Paraaortic lymph node (tissue), 1 donor: ENCODE measurements around a stretch of chr9.

- PRO-cap, result no peak
Measured at GRCh38 chr9:2299123-2299600, 284.0 kb downstream of the SMARCA2 start.

GRCh38 chr9:2634061-2634521 is 12.5 kb downstream of the VLDLR start:
- PRO-cap, result no peak

DNA sequence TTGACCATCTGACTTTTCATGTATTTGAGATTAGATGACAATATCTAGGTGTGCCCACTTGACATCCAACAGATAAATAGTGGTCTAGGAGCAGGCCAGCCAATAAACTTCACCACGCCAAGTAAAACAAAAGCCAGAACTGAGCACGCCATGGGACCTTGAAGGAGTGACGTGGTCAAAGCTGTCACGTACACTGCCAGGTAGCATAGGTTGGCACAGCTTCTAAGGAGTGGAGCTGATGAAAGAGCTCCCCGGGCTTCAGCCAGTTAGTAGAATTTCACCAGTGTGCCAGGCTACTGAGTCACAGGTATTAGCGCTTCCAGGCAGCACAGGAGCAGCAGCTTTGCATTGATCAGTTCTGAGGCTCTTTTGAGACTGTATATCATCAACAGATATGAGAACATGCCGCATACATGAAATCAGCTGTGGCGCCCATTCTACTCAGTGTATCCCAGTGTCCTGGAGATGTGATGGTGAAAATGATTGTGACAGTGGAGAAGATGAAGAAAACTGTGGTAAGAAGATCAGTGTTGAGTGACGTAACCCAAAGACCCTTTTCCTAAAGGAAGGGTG is 19.5 kb downstream of the VLDLR start:
- PRO-cap, result no peak

GRCh38 chr9:3459788-3460399 is 65.9 kb downstream of the RFX3 start:
- PRO-cap, result no peak

GRCh38 chr9:3789508-3789825 is 263.7 kb upstream of the RFX3 start:
- PRO-cap, result no peak

DNA sequence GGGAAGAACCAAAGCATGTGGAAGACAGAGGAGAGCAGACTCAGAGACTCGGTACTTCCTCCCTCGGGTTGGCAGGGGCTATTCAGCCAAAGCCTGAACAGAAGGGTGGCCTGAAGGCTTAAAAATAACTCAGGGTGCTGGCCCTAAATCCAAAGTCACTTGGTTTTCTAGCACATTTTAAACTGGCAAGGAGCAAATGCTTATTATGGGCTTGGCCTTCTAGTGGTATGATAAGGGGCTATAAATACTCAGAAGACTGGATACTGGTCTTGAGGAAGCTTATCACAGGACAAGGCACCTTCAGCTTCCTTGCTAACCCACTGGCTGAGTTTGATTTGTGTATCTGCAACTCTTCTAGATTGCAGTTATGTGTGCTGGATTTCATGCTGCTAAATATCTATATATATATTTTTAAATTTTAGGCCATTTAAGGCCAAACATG is 206.5 kb downstream of the GLIS3 start:
- PRO-cap, result no peak

GRCh38 chr9:4145347-4145941 is 154.4 kb downstream of the GLIS3 start:
- PRO-cap, result no peak

GRCh38 chr9:4155075-4155899 is 144.6 kb downstream of the GLIS3 start:
- PRO-cap, result no peak

DNA sequence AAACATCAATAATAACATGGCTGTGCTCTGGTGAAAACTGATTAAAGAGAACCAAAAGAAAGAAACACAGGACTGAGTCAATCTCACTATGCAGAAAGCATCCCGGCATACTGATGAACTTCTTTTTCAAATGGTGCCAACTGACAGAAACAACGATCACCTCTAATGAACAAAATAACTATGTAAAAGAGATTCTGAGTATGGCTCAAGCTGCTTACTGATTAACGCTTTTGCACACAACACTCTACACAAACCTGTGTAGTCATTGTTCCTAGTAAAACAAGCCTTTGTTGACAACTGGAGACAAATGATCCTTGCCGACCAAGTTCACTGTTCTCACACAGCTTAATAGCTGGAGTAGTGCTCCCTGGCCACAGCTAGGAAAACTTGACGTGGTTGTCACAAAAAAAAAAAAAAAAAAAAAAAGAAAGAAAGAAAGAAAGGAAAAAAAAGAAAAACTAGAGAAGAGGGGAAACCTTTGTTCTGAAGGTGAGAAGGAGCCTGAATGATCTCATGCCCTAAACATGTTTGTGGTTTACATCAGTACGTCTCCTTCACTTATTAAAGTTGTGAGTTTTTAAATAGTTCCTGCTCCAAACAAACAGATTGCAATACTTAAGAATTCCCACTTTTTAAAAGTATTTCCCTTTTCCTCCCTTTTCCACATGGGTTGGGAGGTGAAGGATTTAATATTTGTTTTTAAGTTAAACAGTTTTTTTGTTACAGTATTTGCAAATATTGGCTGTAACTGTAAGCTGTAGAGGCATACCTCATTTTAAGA is 63.9 kb downstream of the GLIS3 start:
- PRO-cap, result no peak

DNA sequence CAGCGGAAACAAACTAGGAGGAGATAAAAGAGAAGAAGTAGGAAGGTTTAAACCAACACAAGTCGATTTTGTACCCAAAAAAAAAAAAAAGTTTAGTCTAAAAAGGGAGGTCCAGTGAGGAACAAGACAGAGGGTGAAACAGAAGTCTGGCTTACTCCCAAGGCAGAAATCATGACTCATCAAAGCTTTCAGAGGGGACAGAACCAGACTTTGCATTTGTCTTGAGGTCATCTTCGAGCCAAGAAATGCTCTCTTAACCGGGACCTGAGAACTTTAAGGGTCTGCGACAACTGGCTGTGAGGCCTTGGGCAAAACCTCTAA is 2.9 kb downstream of the GLIS3 start:
- PRO-cap, result unidirectional peak, plus-strand start at position 182 of the sequence

DNA sequence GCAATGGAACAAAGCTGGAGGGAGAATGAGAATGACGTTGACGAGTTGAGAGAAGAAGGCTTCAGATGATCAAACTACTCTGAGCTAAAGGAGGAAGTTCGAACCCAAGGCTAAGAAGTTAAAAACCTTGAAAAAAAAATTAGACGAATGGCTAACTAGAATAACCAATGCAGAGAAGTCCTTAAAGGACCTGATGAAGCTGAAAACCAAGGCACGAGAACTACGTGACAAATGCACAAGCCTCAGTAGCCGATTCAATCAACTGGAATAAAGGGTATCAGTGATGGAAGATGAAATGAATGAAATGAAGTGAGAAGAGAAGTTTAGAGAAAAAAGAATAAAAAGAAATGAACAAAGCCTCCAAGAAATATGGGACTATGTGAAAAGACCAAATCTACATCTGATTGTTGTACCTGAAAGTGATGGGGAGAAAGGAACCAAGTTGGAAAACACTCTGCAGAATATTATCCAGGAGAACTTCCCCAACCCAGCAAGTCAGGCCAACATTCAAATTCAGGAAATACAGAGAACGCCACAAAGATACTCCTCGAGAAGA is 42.0 kb downstream of the SLC1A1 start:
- PRO-cap, result no peak

- PRO-cap, result no peak
Measured at GRCh38 chr9:4553659-4554088, 63.4 kb downstream of the SLC1A1 start.

DNA sequence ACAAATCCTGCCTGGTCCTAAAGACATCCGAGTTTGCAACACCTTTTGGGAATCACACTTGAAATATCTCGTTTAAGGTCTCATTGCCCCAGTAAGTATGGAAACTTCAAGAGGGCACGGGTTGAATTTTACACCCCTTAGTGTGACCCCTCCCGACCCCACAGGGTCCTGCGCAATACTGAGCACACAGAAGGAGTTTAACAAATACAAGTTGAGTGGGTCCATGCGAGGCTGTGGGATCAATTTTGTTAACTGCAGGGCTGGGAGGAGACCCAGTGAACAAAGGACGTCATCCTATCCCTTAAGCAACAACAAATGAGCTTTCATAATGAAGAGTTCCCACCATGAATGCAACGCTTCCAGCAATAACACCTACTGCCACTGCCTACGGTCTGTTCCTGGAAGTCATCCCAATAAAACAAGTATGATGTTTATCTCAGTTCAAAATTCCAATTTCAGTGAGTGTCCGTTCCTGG is 66.0 kb upstream of the PLPP6 start:
- PRO-cap, result no peak

GRCh38 chr9:4606068-4606445 is 56.0 kb upstream of the PLPP6 start:
- PRO-cap, result no peak

DNA sequence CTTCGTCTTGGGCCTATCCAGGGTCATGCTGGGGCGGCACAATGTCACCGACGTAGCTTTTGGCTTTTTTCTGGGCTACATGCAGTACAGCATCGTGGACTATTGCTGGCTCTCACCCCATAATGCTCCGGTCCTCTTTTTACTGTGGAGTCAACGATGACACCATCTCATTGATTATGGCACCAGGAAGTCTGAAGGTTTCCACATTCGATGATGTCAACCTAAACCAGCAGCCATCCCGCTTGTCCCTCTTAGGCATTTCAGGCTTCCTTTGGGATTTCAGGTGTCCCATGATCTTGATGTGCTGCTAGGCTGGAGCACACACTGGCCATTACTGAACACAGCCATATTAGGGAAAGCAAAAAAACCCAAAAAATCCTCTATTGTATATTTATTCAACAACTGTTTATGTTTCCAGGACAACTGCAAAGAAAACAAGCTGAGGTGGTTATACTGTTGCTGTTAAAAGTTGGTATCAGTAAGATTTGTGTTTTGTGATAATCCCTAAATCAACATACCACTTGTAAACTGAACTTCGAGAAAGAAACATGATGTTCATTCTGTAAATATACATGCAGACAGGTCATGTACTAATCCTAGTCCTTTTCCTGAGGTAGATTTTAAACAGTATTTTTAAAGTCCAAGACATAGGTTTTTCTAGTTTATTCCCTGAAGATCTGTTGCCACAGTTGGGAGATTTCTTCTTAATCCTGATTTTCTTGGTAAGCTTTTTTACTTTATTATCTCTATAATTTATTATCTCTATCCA is 1.2 kb downstream of the PLPP6 start:
- PRO-cap, result no peak

DNA sequence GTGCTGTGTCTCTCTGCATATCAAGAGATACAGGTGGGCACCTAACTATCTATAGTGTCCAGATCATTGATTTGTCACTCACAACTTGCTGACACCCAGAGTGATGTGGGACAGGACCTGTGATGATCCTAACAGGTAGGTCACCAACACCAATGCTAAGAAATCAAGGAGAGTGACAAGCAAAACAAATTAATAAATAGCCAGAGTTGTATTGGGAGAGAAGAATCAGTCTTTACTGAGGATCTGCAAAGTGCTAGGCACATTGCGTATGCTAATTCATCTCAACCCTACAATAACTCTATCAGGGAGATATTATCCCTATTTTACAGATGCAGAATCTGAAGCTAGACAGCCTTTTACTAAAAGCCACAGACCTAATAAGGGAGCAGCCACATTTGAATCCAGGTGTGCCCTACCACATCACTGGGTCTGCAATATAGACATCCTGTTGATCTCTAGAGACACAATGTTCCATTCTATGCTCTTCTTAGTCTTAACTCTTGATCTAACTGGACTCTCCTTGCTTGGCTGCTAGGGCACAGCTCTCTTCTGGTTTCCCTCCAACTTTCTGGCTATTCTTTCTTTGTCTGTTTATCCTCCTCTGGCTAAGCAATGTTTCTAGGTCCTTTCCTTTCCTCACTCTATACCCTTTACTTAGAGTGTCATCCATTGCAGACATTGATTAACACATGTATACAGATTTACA is 1.3 kb upstream of the SPATA6L start:
- PRO-cap, result no peak

DNA sequence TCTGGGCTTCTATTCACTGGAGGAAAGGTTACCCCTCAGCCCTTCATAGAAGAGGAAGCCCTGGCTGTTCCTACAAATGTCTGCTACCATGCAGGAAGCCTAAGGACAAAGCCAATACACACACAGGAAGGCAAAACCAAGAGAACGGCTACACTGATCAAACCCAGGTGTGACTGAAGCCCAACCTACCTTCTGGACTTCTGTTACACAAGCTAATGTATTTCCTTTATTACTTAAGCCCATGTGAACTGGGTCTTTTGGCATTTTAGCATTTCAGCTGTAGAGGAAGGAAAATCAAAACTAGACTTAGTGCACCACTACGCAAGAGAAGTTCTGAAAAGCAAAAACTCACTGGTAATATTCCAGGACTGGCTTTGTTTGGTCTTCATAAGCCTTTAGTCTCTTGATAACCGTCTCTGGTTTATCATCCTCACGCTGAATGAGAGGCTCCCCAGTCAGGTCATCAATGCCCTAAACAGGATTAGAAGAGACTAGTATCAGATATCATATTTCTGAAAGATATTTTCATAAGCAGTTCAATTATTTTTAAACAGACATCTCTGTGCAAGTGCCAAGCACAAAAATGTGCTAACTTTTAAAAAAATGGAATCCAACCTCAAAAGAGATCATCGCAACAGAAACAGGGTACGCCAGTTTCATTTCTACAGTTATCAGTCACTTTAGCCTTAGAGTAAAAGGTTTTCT is 22.8 kb downstream of the AK3 start:
- PRO-cap, result no peak

GRCh38 chr9:4849168-4849903 is 56.6 kb downstream of the RCL1 start:
- PRO-cap, result no peak

DNA sequence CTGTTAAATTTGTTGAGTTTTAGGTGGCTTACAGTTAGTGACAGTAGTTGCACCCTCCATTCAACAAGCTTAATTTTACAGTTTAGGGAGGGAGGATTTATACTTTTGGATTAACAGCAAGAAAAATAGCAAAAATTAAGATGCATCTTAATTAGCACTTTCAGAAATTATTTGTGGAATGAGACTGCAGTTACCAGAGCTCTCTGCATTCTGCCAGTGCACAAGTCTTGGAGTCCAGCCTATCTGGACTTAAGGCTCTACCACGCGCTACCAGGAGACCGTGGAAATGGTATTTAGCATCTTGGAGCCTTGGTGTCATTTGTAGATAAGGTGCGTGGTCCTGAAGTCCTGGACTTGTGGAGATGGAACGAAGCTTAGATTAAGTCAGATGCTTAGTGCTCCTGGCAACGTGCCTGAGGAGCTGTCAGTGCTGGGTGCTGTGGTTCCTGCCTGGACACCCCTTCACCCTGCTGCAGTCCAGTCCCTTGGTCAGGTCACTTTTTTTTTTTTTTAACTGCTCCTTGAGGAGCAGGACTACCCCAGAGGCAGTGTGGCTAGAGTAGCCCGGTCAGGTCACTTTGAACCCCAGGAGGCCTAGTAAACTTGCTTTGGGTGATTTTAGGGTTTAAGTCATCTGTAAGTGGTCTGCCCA is 59.7 kb downstream of the RCL1 start:
- PRO-cap, result no peak

DNA sequence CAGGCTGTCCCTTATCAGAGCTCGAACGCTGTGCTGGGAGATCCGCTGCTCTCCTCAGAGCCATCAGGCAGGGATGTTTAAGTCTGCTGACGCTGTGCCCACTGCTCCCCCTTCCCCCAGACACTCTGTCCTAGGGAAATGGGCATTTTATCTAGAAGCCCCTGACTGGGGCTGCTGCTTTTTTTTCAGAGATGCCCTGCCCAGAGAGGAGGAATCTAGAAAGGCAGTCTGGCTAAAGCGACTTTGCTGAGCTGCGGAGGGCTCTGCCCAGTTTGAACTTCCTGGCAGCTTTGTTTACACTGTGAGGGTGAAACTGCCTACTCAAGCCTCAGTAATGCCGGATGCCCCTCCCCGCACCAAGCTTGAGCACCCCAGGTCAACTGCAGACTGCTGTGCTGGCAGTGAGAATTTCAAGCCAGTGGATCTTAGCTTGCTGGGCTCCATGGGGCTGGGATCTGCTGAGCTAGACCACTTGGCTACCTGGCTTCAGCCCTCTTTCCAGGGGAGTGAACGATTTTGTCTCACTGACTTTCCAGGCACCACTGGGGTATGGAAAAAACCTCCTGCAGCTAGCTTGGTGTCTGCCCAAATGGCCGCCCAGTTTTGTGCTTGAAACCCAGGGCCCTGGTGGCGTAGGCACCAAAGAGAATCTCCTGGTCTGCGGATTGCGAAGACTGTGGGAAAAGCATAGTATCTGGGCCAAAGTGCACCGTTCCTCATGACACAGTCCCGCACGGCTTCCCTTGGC is 83.3 kb upstream of the JAK2 start:
- PRO-cap, result no peak